Monocyte (primary cell): ENCODE measurements around a stretch of chr19.

DNA sequence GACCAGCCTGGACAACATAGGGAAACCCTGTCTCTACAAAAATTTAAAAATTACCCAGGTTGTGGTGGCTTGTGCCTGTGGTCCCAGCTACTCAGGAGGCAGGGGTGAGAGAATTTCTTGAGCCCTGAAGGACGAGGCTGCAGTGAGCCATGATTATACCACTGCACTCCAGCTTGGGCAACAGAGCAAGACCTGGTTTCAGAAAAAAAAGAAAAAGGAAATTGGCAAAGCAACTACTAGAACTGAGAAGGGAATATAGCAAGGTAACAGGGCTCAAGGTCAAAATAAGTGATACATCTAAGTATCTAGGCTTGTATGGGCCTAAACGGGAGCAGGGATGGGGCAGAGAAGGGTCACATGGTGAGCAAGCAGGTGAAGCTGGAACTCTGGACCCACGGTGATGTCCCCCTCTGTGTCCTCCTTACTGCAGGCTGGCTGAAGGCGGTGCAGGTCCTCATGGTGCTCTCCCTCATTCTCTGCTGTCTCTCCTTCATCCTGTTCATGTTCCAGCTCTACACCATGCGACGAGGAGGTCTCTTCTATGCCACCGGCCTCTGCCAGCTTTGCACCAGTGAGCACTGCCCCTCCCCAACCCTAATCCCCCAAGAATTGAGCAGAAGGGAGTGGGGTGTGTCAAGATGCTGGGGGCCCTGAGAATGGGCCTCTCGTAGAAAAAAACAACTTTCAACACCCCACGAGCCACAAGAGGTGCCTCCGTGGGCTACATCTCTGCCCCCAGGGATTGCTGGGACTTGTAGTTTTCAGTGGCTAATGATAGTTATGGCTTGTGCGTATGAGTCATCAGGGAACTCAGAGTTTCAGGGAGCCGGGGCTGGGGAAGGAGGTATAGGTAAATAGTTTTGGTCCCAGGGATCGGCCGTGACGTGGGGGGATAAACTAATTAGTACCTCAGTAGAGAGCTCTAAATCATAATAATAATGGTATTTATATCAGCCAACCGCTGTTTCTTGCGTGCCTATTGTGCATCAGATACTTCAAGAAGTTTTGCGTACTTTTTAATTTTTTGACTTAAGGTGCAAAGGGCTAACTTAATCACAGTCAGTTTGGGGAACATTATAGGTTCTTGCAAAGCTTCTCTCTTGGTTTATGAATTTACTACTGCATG is 3.9 kb downstream of the EMP3 start:
- PRO-cap, 2 experiments = peak in 1 of 2 experiments; most common plus-strand start position 81 of the sequence (in 1)

GRCh38 chr19:48382408-48383578 is 8.6 kb downstream of the KDELR1 start:
- PRO-cap, 2 experiments = no peak in any of the 2 experiments

DNA sequence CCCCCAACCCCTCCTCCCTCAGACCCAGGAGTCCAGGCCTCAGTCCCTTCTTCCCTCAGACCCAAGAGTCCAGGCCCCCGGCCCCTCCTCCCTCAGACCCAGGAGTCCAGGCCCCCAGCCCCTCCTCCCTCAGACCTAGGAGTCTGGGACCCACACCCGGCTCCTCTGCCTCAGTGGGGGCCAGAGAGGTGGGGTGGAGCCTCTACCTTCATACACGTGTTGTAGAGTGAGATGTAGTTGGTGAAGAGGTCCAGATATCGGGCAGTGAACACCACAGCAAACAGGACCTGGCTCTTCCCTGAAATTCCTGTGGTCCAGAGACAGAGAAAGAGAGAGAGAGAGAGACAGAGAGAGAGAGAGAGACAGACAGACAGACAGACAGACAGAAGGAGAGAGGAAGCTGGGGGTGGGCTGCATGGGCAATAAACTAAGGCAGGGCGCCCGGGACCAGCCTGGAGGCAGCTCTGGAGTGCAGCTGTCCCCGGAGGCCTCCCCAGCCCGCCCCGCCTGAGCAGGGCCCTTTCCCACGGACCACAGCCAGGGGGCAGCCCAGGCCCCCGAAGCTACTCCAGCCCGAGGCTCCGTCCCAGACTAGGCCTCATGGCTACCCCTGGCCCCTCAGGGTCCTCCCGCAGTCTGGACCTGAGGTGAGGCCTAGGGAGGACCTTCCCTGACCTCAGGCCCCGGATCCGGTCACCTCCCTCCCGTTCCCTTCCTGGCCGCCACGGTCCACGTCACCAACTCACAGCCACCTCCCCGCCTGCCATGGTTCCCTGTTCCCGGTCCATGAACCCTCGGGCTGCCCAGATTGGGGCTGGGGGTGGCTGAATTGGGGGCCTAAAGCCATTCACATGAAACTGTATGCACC is 899 bp downstream of the KDELR1 start:
- PRO-cap, 2 experiments = peak in 2 of 2 experiments; most common plus-strand start position 776 of the sequence (in 2); most common minus-strand start position 638 of the sequence (in 2)

- PRO-cap, 2 experiments = no peak in any of the 2 experiments
Measured at GRCh38 chr19:48444635-48445599, 866 bp upstream of the GRWD1 start.

DNA sequence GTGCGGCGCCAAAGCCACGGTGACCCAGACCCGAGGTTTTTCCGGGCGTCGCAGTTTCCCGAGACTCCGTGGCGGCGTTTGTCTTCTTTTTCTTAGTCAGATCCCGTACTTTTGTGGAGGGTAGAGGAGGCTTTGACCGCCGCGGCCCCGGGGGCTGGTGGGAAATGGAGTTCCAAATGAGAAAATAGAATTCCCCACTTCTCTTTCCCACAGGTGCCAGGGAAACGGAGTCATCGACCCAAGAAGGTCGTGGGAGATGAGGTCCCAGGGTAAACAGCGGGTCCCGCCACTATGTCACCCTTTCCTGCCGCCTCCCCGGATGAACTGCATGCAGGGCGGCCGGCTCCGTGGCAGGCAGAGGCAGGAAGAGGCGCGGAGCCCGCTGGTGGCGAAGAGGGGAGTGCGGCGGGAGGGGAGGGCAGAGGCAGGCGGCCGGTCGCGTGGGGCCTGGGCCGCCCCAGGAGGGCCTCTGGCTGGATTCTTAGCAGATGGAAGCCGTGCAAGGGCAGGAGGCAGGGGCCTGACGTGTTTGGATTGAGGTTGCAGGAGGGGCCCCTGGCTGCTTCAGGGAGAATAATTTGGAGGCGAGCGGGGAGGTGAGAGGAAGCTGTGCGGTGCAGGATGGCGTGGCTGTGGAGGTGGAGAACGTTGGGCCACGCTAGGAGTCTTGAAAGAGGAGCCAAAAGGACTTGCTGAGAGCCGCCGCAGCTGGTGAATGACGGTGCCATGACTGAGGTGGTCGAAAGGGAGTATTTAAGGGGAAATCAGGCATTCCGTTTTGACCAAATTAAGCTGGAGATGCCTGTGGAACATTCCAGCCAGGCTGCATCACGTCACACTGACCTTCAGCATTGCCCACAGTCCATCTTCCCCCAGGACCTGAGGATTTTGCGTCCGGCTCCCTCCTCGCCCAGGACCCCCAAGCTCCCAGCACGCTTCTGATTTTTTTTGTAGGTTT is 11.6 kb downstream of the CYTH2 start:
- PRO-cap, 2 experiments = peak in 2 of 2 experiments; most common plus-strand start position 588 of the sequence (in 1); most common minus-strand start position 298 of the sequence (in 1)

DNA sequence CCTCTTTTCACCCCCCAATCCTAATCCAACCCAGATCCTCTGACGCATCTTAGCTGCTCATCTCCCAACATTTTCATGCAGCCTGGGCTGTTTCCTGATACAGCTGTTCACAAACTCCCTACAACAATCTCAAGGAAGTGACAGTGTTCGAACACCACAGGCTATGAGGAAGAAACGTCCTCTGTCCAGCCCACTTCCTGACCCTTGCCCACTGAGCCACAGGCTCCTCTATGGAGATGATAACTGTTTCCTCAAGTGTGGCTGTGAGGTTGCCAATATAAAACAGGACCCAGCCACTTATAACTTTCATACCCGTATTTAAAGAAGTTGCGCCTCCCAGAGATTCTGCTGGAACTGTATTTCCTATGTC is 16.2 kb downstream of the LMTK3 start:
- PRO-cap, 2 experiments = no peak in any of the 2 experiments

- PRO-cap, 2 experiments = no peak in any of the 2 experiments
Measured at GRCh38 chr19:48608701-48609240, 2.2 kb downstream of the SPACA4 start.

- PRO-cap, 2 experiments = no peak in any of the 2 experiments
Measured at GRCh38 chr19:48612897-48613504, 1.9 kb downstream of the FAM83E start.

DNA sequence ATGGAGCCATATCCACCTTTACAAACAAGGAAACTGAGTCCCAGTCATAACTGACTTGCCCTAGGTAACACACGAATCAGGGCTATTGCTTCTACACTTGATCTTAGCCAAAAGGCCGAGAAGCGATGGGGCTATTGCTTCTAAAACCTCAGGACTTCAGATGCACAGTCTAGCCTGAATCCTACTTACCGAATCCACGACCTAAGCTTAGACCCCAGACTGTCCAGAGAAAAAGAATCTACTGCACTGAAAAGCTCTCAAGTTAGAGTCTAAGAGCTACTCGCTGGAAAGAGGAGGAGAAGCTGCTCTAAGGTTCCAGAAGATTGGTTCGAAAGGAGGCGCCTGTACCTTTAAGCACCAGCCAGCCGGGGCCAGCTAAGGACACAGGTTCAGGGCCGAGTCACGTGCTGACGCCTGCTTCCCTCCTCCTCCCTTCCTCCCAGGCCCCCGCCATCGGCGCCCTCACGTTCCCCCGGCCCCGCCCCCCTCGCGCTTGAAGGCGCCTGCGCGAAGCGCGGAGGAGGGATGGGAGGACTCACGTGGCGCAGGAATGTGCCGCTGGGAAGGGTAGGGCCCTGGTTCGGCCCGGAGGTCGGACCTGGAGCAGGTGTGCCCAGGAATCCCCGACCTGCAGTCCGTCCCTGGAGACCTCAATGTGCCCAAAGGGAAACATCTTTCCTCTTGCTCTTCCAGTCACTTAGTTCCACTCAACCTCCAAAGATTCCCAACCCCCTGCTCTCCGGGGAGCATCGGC is 2.8 kb downstream of the DBP start:
- PRO-cap, 2 experiments = no peak in any of the 2 experiments

GRCh38 chr19:48649701-48649911 is 3.6 kb upstream of the CA11 start:
- PRO-cap, 2 experiments = no peak in any of the 2 experiments

GRCh38 chr19:48660645-48661422 is 12.0 kb downstream of the NTN5 start:
- PRO-cap, 2 experiments = no peak in any of the 2 experiments

DNA sequence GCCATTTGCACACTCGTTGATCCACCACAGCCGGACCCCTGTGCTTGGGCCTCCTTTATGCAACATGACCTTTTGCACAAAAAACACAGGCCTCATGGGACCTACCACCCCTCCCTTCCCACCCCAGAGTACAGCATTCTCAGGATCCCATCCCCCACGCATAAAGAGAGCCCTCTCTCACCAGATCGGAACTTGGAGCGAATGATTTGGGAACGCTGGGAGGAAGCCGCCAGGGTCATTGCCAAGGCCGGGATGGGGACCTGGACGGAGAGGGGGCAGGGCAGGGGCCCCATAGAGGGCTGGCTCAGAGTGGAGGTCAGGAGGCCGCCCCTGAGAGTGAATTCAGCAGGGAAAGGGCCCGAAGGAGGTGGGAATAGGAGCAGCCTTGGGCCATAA is 734 bp downstream of the MAMSTR start:
- PRO-cap, 2 experiments = no peak in any of the 2 experiments

- PRO-cap, 2 experiments = no peak in any of the 2 experiments
Measured at GRCh38 chr19:48741011-48741974, 883 bp upstream of the RASIP1 start.

DNA sequence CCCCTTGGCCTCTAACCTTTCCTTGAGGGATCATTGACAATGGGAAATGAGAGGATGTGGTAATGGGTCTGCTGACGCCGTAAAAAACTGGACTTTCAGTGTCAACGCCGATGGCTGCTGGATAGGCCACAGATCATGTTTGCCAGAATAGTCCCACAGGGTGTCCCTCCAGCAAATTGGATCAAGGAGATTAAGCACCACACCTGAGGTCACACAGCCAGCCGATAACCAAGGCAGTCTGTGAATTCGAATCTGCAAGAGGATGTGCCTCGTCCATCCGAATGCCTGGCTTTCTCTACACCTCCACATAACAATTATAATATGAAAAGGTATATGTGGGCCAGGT is 17.5 kb downstream of the BCAT2 start:
- PRO-cap, 2 experiments = no peak in any of the 2 experiments

DNA sequence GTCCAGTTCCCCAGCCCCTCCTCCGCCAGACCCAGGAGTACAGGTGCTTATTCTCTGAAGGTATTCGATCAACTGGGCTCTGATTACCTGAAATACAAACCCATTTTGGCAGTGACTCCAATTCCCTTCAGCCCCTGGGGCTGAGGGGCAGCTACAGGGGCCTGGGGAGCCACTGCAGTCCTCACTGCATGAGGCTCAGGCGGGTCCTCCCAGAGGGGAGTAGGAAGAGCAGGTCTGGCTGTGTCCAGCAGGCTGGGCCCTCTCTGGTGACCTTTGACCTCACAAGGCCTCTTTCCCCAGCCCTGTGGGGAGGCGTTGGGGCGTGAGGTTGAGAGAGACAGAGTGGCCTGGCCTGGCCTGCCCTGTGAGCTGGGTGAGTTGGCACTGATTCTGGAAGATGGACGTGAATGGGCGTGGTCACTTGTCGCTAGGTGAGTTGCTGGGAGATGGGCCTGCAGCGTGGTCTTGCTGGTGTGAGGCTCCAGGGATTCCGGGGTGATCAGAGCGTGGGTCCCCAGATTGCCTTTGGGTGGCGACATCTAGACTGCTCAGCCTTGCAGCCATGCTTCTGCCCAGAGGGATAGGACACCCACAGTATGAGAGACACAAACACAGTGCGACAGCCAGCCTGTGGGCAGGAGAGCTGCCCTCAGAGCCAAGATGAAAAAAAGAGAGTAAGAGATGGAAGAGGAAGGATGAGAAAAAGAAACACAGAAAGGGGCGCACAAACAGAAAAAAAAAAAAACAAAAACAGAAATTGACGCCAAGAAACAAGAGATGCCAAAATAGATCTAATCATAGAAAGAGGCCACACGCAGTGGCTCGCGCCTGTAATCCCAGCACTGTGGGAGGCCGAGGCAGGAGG is 2.9 kb downstream of the BCAT2 start:
- PRO-cap, 2 experiments = no peak in any of the 2 experiments

DNA sequence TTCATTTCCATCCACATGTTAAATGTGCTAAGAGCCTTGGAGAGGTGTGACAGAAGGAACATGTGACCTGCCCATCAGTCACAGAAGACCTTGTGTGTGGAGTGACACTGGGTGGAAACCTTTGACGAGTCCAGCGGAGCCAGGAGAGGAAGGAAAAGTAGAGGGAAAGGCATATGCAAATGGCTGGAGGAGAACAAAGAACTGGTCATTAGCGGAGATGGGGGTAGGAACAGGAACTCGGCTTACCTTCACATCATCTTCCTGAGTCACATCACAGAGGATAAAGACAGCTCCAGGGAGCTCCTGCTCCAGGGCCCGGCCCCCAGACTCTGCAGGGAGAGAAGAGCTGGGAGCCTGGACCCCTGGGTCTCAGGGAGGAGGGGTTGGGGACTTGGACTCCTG is 2.3 kb downstream of the HSD17B14 start:
- PRO-cap, 2 experiments = no peak in any of the 2 experiments

GRCh38 chr19:48873650-48874206 is 1.5 kb downstream of the PPP1R15A start:
- PRO-cap, 2 experiments = peak in 2 of 2 experiments; most common plus-strand start chr19:48873719 (in 1); most common minus-strand start chr19:48873673 (in 1)

DNA sequence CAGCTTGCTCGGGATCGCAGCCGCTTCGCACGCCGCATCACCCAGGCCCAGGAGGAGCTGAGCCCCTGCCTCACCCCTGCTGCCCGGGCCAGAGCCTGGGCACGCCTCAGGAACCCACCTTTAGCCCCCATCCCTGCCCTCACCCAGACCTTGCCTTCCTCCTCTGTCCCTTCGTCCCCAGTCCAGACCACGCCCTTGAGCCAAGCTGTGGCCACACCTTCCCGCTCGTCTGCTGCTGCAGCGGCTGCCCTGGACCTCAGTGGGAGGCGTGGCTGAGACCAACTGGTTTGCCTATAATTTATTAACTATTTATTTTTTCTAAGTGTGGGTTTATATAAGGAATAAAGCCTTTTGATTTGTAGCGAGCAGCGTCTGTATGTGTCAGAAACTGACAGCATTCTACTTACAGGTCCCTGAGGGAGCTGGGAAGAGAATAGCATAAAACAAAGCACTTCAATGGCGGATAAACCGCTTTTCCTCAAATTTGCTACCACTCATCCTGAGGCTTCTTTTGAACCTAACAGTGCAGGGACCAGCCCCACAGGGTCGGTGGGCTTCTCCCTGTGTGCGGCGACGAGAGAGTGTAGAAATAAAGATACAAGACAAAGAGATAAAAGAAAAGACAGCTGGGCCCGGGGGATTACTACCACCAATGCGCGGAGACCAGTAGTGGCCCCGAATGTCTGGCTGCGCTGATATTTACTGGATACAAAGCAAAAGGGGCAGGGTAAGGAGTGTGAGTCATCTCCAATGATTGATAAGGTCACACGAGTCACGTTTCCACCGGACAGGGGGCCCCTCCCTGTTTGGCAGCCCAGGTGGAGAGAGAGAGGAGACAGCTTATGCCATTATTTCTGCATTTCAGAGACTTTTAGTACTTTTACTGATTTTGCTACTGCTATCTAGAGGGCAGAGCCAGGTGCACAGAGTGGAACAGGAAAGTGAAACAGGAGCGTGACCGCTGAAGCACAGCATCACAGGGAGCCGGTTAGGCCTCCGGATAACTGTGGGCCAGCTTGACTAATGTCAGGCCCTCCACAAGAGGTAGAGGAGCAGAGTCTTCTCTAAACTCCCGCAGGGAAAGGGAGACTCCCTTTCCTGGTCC is 3.8 kb downstream of the PPP1R15A start:
- PRO-cap, 2 experiments = peak in 2 of 2 experiments; most common plus-strand start position 150 of the sequence (in 1); most common minus-strand start position 191 of the sequence (in 1)

DNA sequence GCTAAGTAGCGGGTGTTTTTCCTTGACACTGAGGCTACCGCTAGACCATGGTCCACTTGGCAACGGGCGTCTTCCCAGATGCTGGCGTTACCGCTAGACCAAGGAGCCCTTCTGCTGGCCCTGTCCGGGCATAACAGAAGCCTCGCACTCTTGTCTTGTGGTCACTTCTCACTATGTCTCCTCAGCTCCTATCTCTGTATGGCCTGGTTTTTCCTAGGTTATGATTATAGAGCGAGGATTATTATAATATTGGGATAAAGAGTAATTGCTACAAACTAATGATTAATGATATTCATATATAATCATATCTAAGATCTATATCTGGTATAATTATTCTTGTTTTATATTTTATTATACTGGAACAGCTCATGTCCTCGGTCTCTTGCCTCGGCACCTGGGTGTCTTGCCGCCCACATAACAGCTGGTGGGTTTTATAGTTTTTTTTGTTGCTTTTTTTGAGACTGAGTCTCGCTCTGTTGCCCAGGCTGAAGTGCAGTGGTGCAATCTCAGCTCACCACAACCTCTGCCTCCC is 4.6 kb downstream of the PPP1R15A start:
- PRO-cap, 2 experiments = peak in 2 of 2 experiments; most common plus-strand start position 150 of the sequence (in 2)

DNA sequence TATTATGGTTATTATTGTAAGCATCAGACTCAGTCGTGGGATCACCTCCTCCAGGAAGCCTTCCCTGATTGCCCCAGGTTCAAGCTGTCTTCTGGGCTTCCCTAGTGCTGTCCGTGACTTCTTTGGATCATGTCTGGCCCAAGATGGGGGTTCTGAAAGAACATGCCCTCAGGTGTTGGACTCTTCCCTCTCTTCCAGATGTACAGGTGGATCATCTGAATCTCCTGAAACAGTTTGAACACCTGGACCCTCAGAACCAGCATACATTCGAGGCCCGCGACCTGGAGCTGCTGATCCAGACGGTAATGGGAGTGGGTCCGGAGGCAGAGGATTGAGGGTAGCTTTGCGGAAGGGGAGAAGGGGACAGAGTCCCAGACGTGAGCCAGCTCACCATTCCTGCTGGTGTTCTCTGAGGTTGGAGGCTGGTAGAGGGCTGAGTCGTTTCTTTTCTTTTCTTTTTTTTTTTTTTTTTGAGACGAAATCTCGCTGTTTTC is 10.9 kb downstream of the NUCB1 start:
- PRO-cap, 2 experiments = no peak in any of the 2 experiments